Tibial artery (tissue), 1 donor: ENCODE results near the genes RRP12, AVPI1 and PYROXD2.

DNA sequence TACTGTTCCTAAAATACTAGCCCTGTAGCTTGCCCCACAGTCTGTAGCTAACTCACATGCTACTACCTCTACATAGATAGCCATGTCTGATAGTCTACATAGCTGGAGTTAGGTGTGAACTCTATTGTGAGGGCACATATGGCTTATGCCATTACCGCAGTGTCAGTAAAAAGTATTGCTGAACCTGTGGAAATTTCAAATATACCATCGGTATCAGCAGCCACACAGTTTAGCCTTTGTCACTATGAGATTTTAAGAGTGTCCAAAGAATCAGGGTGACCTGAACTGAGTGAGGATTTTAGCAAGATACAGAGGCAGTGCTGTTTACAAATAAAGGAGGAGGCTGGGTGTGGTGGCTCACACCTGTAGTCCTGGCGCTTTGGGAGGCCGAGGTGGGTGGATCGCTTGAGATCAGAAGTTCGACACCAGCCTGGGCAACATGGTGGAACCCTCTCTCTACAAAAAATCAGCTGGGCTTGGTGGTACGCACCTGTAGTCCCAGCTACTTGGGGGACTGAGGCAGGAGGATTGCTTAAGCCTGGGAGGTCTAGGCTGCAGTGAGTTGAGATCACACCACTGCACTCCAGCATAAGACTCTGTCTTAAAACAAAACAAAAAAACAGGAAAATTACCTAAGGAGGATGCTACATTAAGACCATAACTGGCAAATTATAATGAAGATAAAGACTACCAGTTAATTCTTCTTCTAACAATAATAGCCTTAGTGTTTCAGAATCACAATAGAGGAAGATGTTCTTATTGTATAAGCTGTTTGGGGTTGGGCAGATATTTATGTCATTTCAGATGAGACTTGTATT, 40.2 kb downstream of the LCOR start:
- PRO-cap: no peak

DNA sequence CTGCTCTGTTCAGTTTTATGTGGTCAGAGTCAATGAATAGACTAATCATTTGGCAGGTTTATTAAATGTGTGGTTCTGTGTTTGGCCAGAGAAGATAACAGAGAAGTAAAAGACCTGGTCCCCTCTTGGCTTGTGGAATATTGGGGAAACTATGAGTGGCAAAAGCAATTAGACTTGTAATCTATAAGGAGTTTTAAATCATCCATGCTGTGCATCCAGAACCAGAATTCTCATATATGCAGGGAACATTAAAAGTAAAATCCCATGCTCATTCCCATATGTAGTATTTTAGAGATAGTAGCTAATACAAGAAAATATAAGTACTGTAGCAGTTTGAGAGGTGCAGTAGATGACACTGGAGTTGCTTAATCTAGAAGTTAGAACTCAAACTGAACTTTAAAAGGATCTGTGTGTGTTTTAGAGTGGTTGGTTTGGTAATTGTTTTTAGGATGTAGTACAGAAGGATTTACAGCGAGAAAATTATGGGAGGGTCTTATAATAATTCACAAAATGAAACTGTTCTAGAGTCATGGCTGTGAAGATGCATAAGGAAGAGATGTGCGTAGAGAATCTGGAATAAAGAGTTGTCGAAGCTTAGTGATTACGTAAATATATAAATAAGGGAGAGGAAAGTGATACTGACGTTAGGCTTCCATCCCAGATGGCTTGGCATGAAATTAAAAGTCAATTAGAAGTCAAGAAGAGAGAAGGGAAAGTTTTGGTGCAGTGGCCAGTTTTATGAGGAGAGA, 85.3 kb downstream of the LCOR start:
- PRO-cap: no peak

GRCh38 chr10:96983796-96984711, 152.0 kb downstream of the LCOR start:
- PRO-cap: no peak

DNA sequence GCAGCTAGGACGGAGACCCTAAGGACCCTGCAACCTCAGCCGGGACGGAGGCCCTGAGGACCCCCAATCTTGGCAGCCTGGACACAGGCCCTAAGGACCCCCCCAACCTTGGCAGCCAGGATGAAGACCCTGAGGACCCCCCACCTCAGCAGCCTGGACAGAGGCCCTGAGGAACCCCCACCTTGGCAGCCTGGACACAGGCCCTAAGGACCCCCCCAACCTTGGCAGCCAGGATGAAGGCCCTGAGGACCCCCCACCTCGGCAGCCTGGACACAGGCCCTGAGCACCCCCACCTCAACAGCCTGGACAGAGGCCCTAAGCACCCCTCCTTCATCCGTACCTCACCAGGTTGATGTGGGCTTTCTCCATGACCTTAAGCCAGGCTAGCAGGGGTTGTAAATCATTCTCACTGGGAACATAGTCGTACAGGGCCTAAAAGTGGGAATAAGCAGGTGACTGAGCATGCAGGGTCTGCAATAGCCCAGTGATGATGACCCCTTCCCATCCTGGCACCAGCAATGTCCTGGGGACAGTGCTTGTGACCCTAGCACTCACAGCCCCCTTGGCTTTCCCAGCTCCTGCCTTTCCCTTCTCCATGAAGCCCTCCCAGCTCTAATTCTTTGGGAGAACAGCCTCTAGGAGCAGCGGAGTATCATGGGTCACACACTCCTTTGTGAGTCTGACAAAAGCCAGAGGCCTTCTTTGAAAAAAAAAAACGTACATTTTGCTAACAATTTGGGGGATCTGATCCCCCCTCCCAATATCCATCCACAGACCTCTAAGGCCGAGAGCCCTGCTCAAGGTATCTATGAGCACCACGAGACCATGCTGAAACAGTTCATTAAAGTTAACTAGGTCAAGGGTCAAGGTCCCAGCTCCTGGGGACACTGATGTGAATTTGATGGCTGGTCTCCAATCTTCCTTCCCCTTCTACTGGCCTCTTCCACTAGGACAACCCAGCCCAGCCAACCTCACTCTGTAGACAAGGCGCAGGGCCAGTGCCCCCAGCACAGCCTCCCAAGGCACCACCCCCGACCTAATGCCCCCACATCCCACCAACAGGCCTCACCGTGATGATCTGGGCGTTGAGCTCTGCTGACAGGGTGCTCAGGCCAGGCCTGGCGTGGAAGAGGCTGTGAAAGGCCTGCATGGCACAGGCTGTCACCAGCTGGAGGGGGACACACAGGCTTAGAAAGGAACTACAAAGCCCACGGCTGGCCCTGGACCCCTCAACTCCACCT, 15.9 kb downstream of the RRP12 start:
- PRO-cap: no peak

DNA sequence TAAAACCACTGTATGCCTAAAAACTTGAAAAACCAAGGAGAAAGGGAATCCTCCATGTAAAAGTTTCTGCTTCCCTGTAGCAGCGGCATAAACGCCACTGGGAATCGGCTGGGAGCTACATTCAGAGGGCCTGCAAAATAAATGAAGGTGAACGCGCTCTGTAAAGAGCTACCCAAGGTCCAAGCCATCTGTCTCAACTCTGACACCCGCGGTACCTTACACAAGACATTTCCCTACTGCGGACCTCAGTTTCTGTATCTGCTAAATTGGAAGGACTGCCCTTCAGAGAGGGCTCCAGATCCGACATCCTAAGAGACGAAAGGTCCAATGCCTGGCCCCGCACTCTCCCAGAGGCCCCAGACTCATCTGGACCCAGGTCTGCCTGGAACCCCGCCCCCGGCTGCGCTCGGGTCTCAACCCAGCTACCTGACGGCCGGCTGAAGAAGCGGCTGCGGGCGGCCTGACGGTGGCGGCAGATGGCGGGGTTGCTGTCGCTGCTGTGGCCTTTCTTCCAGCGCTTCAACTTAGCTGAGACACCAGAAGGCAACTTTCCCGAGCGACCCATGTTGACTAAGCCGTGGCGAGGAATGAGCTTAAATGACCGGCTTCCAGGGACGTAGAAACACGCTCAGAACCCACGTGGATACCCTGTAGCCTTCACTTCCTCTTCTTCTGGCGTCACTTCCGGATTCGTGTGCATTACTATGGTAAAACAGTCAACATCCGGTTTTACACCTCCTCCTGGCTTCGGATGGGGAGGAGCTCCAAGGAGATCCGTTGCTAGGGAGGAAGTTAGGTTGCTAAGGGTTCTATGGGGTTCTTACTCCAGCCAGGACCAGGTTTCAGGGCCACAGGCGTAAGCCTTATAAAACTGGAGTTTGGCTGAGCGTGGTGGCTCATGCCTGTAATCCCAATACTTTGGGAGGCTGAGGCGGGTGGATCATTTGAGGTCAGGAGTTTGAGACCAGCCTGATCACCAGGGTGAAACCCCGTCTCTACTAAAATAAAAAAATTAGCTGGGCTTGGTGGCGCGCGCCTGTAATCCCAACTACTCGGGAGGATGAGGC, at the start of gene RRP12:
RRP12 (minus strand) TSS at position 674 of the 1,067 bp plus-strand sequence.
- PRO-cap: unidirectional peak, minus-strand start at position 589 of the sequence; unidirectional peak, minus-strand start at position 630 of the sequence; unidirectional peak, minus-strand start at position 674 of the sequence

DNA sequence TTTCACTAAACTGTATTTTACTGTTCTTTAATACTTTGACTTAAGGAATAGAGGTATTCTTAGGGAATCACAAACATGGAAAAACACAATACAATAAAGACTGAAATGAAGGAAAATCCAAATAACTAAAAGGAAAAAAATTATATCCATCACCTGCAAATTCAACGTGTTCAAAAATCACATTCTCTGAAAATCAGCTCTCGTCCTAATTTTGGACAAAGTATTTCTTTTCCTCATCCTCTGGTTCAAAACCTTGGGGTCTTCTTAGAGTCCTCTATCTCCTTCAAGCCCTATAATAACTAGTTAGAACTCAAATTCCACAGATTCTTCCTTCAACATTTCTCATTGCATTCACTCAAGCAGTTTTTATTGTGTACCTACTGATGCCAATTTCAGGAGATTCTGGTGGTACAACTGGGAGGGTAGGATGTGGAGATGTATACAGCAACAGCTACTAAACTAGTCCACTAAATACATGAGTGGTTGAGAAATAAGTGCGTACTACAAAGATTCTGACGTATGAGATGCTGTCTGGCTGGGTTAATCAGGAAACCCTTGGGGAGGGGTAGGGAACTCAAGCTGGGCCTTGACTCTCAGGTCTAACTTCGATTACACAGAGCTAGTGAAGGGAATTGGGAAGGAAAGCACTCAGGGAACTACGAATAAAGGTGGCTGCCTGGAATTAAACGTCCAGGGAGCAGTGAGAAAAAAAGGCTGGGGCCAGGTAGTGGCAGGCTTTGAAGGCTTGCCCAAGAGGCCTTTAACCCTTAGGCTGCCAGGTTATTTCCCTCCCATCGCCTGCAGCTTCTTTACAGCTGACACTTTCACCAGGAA, 3.5 kb downstream of the MMS19 start:
- PRO-cap: no peak

DNA sequence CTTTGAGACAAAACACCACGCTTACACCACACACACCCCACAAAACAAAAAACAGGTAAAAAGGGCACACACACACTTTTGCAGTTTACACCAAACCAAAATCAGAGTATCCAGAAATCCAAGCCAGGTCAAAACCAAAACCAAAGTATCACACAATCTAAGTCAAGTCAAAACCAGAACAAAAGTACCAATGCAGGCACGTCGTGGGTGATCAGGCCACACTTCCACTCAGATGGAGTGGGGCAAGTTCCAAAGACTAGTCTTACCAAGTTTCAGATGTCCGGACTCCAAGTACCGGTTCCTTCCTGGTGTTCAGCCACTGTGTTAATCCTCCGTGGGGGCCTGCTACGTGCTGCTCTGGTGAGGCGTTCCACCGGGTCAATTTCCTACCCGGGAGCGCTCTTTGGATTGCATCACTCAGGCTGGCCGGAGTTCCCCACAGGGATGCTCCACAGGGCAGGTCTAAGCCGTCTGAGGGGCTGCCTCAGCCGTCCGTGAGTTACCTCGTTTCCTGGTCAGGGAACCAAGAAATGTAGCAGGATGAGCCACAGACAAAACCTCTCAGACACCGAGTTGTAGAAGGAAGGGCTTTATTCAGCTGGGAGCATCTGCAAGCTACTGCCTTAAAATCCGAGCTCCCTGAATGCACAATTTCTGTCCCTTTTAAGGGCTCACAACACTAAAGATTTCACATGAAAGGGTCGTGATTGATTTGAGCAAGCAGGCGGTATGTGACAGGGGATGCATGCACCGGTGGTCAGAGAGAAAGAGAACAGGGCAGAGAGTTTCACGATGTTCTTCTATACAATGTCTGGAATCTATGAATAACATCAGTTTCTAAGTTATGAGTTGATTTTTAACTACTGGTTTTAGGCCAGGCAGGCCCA, 11.5 kb upstream of the ANKRD2 start:
- PRO-cap: no peak

- PRO-cap: bidirectional peak, plus-strand start at chr10:97687381, minus-strand start at chr10:97687230
Observed at GRCh38 chr10:97686691-97687928, at the start of gene AVPI1. AVPI1 (minus strand) TSS chr10:97687241.

GRCh38 chr10:97742632-97743869, 6.1 kb downstream of the ZFYVE27 start:
- PRO-cap: no peak

DNA sequence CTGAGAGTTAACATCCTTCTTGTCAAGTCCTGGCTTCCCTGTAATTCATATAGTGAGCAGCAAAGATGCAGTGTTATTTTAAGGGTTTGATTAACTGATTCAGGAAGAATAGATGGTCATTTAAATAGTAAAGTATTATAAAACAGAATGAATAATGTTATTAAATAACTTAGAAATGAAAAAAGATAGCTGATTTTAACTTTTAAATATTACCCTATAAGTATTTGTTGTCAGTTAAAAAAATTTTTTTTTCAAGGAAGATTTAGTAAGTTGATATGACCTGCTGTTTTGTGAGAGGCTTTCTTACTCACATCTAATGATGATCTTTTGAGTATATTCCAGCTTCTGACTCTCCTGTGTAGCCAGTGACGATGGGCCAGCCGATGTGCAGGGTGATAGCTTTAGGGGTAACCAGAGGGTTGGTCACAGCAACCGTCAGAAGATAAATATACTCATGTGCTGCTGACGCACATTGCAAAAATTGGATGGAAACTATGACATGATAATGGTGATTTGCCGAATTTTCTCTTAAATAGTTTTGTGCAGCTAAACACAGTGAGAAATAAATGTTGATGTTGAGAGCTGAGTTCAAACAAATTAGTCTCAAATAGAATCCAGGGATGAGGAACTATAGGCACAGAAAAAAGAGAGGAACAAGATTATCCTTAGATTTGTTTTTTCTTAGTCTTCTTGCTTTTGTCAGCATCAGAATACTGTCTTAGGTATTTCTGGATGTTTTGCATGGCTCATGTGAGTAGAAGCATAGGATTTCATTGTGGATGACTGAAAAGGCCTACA, 29.4 kb downstream of the R3HCC1L start:
- PRO-cap: no peak

GRCh38 chr10:98243805-98244466, 24.1 kb downstream of the LOXL4 start:
- PRO-cap: no peak

- PRO-cap: no peak
Observed at GRCh38 chr10:98414612-98415653, at the start of gene PYROXD2. PYROXD2 (minus strand) TSS chr10:98415182.

- PRO-cap: no peak
Observed at GRCh38 chr10:98467498-98467888, 20.8 kb upstream of the HPS1 start.

DNA sequence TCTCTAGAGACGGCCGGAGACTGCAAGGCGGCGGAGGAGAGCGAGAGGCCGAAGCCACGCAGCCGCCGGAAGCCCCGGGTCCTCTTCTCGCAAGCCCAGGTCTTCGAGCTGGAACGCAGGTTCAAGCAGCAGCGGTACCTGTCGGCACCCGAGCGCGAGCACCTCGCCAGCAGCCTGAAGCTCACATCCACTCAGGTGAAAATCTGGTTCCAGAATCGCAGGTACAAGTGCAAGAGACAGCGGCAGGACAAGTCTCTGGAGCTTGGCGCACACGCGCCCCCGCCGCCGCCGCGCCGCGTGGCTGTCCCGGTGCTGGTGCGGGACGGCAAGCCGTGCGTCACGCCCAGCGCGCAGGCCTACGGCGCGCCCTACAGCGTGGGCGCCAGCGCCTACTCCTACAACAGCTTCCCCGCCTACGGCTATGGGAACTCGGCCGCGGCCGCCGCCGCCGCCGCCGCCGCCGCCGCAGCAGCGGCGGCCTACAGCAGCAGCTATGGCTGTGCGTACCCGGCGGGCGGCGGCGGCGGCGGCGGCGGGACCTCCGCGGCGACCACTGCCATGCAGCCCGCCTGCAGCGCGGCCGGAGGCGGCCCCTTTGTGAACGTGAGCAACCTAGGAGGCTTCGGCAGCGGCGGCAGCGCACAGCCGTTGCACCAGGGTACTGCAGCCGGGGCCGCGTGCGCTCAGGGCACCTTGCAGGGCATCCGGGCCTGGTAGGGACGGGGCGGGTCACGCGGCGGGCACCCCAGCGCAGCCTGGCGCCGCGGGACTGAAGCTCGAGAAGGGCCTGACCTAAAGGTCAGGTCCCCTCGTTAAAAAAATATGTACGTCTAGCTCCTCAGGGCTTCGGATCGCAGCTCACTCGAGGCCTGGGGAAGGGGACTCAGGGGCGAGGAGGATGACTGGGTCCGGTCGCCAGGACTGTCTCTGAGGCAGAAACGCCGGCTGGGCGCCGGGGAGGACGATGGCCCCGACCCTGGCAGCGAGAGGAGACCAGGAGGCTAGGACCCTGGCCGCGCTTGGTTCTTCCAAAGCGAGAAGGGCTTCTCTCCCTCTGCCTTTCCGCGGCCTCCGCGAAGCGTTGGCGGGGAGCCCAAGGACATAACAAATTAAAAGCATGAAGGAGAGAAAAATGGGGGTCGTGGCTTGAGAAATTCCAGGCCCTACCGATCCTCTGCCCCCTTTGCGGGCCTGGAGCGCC, 2.7 kb downstream of the NKX2-3 start:
- PRO-cap: no peak

- PRO-cap: no peak
Observed at GRCh38 chr10:99695739-99696143, 36.2 kb downstream of the COX15 start.

DNA sequence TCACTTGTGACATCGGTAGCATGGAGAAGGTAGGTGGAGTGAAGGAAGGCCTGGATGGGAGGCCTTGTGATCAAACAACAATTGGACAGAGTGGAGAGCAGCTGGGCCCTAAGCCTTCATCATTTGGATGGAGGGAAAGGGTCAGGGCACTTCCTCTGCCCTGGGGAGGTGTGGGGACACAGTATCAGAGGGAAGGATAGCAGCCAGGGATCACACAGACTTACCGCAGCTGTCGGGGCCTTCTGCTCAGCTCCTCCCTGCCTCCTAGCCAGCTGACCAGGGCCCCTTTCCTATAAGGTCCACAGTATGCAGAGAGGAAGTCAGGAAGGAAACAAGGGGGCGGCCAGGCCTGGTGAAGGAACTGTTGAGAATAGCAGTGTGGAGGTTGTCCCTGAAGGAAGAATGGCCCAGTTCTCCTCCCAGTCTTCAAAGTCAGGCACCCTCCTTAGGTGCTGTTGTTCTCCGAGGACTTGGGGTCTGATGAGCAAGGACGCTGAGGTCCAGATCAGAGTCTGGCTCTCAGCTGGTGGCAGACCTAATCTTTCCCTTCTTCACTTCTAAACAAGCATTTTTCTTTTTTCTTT, 62.1 kb downstream of the ABCC2 start:
- PRO-cap: no peak

DNA sequence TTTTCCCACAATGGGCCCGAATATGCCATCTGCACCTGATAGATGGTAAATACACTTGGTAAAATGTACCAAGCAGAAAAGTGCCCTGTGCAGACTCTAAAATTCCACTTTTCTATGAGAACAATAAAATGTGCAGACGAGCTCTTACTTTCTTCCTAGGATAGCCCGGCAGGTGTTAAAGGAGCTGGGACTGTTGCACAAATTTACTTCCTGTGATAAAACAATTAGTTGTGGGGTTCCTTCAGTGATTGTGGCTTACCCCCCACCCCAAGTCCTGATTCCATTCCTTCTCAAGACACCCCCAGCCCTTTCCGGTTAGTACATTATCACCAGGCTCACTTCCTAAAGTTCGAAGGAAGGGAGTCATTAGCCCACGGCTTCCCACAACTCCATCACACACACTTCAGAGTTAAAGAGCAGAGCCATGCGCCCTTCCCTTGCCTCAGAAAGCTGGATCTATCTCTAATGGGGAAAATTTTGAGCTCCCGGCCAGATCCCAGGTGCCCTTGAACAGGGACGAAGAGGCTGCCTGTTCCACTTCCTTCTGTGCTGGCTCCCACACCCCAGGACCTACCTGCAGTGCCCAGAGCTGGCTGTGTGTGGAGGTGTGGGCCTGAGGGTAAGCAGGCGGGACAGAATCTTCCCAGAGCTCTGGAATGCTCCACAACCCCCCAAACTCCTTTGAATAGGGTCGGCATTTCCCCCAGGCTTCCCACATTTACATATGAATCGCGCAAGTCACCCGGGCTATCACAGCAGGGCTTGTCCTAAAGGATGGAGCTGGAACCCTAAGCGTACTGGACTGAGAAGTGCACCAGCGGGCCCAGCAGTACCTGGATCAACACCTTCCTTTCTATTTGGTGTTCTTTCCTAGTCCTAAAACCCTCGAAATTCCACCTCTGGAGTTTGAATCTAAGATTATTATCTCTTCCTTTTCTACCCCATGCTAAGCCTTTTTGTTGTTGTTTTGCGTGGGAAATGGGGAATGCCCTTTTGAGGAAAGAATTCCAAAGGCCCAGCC, 96.1 kb downstream of the DNMBP start:
- PRO-cap: no peak

- PRO-cap: no peak
Observed at GRCh38 chr10:99923418-99923831, 86.3 kb downstream of the DNMBP start.

- PRO-cap: no peak
Observed at GRCh38 chr10:99929089-99930120, 80.3 kb downstream of the DNMBP start.

- PRO-cap: no peak
Observed at GRCh38 chr10:99976956-99977650, 32.6 kb downstream of the DNMBP start.